GM12892 (cell line): Measurements from ENCODE around the gene C20orf204.

- RRBS = 97% methylated on average over 1 of the region's 39 CpGs
Measured at GRCh38 chr20:63740621-63741735, 1.4 kb downstream of the SLC2A4RG start.

- RRBS = no CpG with 5 or more reads among the region's 13 CpGs
Measured at GRCh38 chr20:63751507-63751761, 11.9 kb downstream of the SLC2A4RG start.

- RRBS = no CpG with 5 or more reads among the region's 19 CpGs
Measured at GRCh38 chr20:63774308-63774772, 34.8 kb downstream of the SLC2A4RG start.

- RRBS = no CpG with 5 or more reads among the region's 16 CpGs
Measured at GRCh38 chr20:63865749-63866174, 692 bp downstream of the TPD52L2 start.

- RRBS = no CpG with 5 or more reads among the region's 10 CpGs
Measured at GRCh38 chr20:63914845-63915360, 20.0 kb downstream of the DNAJC5 start.

DNA sequence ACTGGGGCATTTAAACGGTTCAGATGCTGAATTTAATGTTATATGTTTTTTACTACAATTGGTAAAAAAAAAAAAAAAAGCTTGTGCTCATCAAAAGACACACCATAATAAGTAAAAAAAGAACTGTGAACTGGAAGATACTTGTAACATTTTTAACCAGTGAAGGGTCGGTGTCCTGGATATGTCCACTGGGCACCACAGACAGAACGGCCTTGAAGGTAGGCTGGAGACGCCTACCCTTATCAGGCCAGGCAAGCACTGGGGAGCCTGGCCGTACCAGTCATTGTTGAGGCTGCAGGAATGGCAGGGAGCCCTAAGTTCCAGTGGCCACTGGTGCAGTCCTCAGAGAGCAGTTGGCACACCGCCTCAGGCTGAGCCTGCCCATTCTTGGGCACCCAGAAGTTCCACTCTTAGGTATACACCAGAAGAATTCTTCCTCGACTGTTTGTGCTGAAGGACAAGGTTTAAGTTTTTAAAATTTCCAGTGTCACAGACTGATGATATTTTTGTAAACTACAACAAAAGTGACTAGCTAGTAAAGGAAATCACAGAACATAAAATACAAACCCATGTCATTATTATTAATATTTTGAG, 20.5 kb downstream of the DNAJC5 start:
- RRBS = no CpG with 5 or more reads among the region's 7 CpGs

DNA sequence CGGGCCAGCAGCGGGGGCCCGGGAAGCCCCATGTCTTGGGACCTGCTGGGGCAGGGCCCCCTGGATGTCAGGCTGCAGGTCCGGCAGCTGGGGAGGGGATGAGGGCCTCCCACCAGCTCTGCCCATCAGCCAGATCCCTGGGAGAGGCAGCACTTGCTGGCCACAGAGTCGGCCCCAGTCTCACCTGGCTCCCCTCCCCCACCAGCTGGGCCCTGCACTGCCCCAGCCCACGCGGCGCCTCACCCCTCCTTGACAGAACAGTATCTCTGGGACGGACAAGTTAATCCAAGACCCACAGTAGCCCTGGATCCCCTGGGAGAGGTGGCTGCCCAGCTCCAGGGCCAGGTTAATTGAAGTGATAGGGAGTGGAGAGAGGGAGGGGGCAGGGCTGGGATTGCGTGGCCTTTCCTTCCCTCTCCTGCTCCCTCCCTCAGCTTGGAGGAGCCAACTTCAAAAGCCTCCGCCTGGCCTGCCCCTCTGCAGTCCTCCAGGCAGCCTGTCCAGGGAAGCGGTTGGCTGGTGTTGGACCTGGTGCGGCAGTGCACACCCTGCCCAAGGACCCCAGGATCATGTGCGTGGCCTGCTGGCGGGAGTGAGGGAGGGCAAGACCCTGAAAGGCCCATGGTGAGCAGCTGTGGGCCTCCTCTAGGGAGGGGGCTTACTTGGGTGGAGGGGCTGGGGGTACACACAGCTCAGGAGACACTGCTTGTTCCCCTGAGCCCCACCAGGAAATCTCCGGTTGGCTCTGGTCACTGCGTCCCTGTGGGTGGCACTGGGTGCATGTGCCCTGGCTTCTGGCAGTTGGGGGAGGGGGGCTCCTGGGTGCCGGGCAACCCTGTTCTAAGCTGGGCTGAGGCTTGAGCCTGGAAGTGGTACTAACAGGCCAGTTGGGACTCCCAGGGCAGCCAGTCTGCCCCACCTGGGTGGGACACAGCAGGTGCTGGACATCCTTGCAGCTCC, at the start of gene C20orf204:
Gene C20orf204, plus strand, starts transcription at position 480 of the 960 bp plus-strand sequence.
- RRBS = 34% methylated on average over 2 of the region's 18 CpGs

GRCh38 chr20:64062059-64062685, 826 bp upstream of the TCEA2 start:
- RRBS = no CpG with 5 or more reads among the region's 16 CpGs

GRCh38 chr20:64071847-64072356, 7.4 kb downstream of the RGS19 start:
- RRBS = no CpG with 5 or more reads among the region's 10 CpGs

- RRBS = no CpG with 5 or more reads among the region's 23 CpGs
Measured at GRCh38 chr20:64077705-64078625, 1.4 kb downstream of the RGS19 start.

DNA sequence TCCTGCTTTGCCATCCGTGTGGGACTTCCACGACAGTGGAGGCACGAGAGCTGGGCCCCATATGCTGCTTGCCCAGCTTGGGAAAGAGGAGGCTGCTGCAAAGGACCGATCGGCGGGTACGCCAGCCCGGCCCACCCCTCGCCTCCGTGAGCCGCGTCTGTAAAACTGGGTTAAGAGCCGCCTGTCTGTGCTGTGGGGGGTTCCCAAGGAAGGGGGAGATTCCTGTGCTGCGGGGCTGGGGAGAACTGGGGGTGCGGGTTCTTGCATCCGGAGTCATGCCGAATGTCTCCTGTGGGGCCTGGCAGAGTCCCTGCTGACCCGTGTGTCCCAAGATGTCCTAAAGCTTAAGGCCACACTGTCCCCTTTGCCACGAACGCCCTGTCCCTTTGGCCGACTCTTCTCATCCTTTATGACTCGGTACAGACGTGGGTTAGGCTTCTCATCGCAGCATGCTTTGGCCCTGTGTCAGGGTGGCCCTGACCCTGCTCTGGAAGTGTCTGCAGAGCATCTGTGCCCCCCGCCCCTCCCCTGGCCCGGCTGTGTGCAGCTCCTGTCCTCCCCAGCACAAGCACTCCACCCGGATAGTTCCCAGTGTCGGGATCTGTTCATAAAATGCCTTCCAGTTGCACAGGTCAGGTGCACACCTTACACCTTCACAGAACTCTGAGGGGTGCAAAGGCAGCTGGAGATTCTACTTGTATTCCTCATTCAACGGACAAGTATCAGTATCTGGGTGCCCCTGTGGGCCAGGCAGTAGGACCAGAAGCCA, 539 bp downstream of the OPRL1 start:
- RRBS = 88% methylated on average over 1 of the region's 29 CpGs

- RRBS = no CpG with 5 or more reads among the region's 30 CpGs
Measured at GRCh38 chr20:64160038-64161188, 3.8 kb upstream of the MYT1 start.

DNA sequence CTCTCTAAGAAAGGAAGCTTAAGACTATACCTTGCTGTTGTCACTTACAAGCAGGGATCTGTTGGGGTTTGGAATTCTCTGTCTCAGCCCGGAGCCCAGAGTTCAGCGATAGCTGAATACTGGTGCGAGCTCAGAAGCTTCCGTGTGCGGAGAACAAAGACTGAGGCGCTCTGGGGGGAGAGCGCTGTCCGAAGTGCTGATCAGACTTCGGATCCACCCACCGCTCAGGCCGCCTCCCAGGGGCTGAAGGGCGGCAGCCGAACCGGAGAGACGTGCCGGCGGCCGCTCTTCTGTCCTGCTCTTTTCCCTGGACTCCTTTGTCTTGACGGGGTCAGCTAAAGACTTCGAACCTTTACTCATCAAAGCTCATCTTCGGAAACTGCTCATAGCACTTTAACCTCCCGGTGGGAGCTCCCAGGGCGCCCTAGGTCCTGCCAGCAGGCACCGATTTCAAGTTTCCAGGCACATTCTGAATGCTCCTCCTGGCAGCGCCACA, 2.3 kb upstream of the MYT1 start:
- RRBS = no CpG with 5 or more reads among the region's 25 CpGs

DNA sequence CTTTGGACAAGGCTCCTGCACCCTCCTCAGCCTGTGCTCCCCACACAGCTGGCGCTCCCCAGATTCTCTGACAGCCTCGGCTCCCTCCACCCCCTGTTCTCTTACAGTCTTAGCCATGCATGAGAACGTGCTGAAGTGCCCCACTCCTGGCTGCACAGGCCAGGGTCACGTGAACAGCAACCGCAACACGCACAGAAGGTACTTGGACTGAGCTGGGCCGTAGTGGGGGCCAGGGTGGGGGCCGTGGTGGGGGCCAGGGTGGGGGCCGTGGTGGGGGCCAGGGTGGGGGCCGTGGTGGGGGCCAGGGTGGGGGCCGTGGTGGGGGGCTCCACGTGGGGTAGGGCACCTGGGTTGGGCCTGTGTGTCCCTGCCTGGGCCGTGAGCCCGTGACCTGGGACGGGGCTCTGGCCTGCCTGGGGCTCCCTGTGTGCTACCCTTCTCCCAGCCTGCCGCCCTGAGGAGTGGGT, 43.6 kb upstream of the PCMTD2 start:
- RRBS = no CpG with 5 or more reads among the region's 16 CpGs

GRCh38 chr20:64213798-64214156, 41.8 kb upstream of the PCMTD2 start:
- RRBS = no CpG with 5 or more reads among the region's 10 CpGs

GRCh38 chr20:64327757-64328643, 72.5 kb downstream of the PCMTD2 start:
- RRBS = no CpG with 5 or more reads among the region's 61 CpGs